ENCODE data around the gene LSM6.

- PRO-cap, 8 experiments, result peak in 8 of 8 experiments; most common plus-strand start chr4:146175752 (in 8); most common minus-strand start chr4:146175694 (in 1)
These were observed at the start of gene LSM6 for GRCh38 chr4:146175393-146176492. LSM6 (plus strand) TSS chr4:146175718.

- PRO-cap, 8 experiments, result no peak in any of the 8 experiments
These were observed 151.1 kb upstream of the TTC29 start for GRCh38 chr4:147096759-147097162.

GRCh38 chr4:147542019-147542908, 61.4 kb downstream of the EDNRA start:
- PRO-cap, 8 experiments, result no peak in any of the 8 experiments

DNA sequence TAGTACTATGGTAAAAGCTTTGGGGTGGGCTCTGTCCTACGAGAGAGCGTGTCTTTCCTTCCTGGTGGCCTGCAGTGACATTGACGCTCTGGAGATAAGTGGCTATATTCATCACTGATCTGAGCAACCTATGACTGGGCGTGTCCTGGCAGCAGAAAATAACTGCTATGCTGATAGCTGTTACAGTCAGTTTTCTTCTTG, 44.9 kb downstream of the ARHGAP10 start:
- PRO-cap, 8 experiments, result no peak in any of the 8 experiments

GRCh38 chr4:147829389-147830115, 97.7 kb downstream of the ARHGAP10 start:
- PRO-cap, 8 experiments, result no peak in any of the 8 experiments

DNA sequence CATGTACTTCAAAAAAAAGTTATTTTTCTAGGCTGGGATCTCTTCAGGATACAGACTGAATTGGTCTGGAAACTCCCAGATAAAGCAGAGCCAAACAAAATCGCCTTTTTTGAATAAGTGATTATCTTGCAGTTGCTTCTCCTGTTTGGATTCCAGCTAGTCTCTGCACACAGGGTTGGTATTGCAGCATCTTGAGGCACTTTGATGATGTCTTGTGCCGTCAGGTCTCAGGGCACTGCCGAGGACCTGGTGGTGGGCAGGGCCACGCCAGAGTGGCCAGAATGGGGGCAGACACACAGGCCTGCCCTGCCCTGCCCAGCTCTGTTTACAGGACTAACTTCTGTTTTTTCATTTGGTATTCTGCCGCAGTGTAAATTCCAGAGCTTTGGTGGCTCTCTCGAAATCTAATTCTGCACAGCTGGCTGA, 276.1 kb downstream of the NR3C2 start:
- PRO-cap, 8 experiments, result no peak in any of the 8 experiments

- PRO-cap, 8 experiments, result peak in 1 of 8 experiments; most common minus-strand start chr4:148421287 (in 1)
These were observed 21.3 kb downstream of the NR3C2 start for GRCh38 chr4:148420646-148421551.

DNA sequence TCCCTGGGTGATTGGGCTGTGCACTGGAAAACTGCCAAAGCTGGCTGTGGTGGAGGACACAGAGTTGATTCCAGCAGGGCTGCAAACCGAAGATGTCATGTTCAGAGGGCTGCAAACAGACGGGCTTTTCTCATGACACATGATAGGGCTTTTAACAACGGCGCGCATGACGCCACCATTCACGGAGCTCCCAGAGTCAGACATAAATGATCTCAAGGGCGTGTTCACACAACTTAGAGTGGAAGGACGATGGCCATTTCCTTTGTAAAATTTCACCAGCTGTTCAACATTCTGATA, 6.1 kb downstream of the NR3C2 start:
- PRO-cap, 8 experiments, result no peak in any of the 8 experiments

DNA sequence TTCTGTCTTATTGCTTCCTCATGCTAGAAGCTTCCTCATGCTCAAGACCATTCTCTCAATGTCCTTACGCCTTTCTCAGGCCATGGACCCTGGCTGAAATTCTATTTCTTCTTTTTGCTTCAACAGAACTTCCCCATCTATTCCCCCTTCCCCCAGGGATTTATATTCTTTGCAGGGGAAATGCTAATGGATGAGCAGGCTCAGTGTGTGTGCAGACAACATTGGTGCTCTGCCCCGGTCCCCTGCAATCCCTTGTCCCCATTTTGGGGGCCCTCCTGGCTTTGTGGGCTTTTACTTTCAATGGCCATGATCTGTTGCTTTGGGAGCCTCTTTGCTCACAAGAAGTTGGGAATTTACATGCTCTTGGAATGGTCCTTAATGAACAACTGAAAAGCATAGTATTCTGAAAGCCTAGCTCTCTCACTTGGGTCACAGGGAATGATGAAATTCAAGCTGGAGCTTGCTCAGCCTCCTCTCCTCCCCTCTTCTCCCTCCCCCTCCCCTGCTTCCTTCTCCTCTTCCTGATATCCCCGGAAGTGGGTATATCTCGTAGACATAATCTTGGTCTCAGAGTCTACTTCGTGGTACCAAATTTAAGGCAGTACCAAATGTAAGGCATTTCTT, 400.5 kb upstream of the NR3C2 start:
- PRO-cap, 8 experiments, result no peak in any of the 8 experiments

DNA sequence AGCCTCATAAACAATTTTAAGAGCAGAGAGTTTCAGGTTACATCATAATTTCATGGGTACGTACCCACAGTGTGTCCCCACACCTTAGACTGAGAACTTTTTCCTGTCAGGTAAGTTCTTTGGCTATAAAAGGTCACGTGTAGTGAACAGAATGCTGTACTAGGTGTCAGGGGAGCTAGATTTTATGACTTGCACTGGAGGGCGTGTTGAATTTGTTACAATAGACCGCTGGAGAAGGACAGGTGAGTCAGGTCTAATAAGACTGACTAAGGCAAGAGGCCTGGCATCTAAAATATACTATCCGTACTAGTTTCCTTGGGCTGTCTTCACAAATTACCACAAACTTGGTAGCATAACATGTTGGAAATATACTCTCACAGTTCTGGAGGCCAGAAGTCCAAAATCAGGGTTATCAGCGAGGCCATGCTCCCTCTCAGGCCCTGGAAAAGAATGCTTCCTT, 511.9 kb upstream of the NR3C2 start:
- PRO-cap, 8 experiments, result no peak in any of the 8 experiments

DNA sequence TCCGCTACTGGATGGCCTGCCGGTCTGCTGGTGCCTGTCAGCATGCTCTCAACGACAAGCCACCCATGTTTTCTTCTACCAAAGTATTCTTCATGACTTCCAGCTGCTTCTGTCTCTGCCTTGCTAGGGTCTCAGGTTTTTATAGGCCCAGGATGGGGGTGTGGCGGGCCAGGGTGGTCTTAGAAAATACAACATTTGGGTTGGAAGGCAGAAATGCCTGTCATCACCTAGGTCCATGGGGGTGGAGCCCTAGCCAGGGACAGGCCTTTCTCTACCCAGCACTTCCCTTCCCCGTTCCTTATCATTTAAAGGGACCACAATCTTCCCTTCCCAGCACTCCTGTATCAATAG, 108.5 kb upstream of the IQCM start:
- PRO-cap, 8 experiments, result no peak in any of the 8 experiments

GRCh38 chr4:150078522-150079109, 371 bp downstream of the DCLK2 start:
- PRO-cap, 8 experiments, result no peak in any of the 8 experiments

GRCh38 chr4:150395976-150396501, 185.9 kb upstream of the MAB21L2 start:
- PRO-cap, 8 experiments, result no peak in any of the 8 experiments

- PRO-cap, 8 experiments, result no peak in any of the 8 experiments
These were observed 9.2 kb upstream of the MAB21L2 start for GRCh38 chr4:150572508-150573446.

DNA sequence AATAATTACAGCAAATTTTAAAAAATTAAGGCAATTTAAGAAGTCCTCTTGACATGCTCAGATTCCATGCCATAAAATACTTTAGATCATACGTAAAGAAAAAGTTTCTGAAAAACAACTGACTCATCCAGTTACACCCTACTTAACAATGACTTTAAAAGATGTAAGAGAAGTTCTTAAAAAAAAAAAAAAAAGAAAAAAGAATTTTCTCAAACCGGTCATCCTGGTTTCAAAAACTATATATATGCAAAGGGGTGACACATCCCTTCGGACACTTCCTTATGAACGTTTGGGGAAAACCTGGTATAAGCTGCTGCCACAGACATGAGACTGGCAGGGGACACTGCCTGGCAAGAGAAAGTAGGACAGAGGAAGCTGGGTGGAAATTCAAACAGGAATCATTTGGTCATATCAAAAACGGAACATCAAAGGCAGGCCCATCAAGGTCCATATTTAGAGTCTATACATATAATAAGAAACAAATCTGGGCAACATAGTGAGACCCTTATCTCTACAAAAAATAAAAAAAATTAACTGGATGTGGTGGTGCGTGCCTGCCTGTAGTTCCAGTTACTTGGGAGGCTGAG, 81.1 kb upstream of the PRSS48 start:
- PRO-cap, 8 experiments, result no peak in any of the 8 experiments

GRCh38 chr4:151293756-151294430, 16.9 kb downstream of the PRSS48 start:
- PRO-cap, 8 experiments, result no peak in any of the 8 experiments

GRCh38 chr4:151315120-151315604, 10.2 kb downstream of the SH3D19 start:
- PRO-cap, 8 experiments, result no peak in any of the 8 experiments

DNA sequence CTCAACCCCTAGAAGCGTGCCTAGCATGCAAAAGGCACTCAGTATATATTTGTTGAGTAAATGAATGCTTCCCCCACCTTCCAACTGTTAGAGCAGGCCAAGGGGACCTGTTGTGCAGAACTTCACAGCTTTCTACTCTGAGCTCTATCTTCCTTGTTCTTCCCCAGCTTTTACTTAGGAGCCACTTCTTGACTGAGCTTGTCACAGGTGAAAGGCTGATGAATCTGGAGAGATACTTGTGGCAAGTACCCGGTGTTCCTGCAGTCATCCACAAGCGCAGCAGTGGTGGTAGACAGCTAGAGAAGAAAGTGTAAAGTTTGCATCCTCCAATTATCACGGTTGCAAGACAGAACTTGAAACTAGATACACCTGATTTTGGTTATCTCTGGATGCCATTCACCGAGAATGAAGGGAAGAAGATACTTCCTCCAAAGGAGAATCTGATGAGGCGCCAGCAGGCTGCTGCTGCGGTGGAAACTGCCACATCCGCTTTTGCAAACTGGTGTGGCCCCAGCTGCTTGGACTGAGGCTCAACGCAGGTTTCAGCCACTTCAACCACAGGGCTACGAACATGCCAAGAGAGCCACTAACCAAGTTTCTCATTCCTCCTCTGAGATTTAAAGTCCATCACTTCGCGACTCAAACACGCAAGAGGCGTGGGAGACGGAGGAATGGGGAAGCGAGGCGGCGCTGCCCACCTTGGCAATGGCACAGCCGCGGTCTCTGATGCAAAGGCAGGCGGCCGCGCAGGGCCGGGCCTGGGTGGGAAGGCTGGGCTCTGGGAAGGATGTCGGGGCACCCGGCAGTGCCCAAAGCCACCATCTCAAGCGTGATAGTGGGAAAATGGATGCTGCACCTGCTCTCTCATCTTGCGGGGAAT, 1.3 kb upstream of the FHIP1A start:
- PRO-cap, 8 experiments, result peak in 4 of 8 experiments; most common plus-strand start position 642 of the sequence (in 3)

DNA sequence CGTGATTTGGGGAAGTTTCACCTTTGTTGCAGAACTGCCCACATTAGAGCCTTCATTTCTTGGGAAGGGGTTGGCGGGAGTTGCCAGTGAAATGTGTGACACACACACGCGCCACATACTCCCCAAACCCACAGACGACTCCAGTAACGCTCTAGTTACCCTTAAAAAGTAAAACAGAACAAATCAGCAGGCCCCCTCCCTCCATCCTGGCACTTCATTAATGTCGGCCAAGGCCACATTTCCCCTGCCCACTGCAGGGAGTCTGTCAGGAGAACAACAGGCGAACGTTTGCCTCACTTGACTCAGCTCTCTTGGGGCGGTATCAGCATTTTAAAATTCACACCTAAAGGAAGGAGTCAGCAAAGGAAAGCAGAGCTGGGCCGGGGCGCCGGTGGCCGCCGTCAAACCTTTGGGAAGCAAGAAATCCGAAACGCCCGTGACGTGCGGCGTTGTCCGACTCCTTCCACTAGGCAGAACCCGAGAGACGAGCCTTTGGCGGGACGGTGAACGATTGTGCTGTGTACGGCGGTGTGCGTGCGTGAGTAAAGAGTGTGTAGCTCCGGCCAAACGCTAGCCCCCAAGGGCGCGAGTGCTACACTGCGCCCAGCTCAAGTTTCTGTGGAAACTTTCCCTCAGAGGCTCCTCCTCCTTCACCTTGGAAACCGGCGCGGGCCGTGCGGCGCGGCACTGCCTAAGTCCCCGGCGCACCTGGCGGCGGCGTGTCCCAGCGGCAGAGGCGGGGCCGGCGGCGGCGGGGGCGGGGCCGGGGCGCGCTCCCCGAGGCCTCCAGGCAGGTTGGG, 484 bp upstream of the FHIP1A start:
- PRO-cap, 8 experiments, result peak in 4 of 8 experiments; most common minus-strand start position 585 of the sequence (in 2)

- PRO-cap, 8 experiments, result no peak in any of the 8 experiments
These were observed 158.0 kb downstream of the FHIP1A start for GRCh38 chr4:151567105-151567336.